ENCODE measurements around a stretch of chr15.

- PRO-cap, 2 experiments, result no peak in any of the 2 experiments
Observed at GRCh38 chr15:32029859-32030198, 486 bp upstream of the CHRNA7 start.

- PRO-cap, 2 experiments, result no peak in any of the 2 experiments
Observed at GRCh38 chr15:32342622-32343256, 60.4 kb downstream of the GOLGA8K start.

GRCh38 chr15:33007146-33007919, 187.2 kb downstream of the FMN1 start:
- PRO-cap, 2 experiments, result peak in 1 of 2 experiments; most common plus-strand start chr15:33007626 (in 1)

DNA sequence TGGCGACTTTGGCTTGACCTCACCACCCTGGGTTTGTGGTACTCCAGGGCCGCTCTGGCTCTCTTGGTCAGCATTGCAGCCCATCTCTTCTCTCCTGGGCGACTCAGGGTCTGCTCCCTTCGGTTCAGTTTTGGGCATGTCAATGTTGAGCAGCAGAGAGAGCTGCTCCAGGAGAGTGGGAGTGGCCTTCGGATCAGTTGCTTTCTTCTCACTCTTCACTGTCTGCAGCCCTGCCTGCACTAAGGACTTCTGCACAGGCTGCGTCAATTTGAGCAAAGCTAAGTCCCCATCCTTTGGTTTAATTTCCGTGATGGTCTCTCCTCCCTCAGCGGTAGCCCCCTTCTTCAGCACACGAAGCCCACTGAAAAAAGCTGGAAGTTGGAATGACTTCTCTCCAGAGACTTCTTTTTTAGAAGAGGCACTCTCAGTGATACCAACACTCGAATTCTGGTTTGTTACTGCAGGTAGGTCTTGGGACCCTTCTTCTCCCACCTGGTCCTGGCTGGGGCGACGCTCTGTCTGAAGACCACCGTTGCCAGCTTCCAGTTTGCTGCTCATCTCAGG, 127.7 kb downstream of the FMN1 start:
- PRO-cap, 2 experiments, result no peak in any of the 2 experiments

- PRO-cap, 2 experiments, result no peak in any of the 2 experiments
Observed at GRCh38 chr15:33148150-33149055, 46.1 kb downstream of the FMN1 start.

- PRO-cap, 2 experiments, result no peak in any of the 2 experiments
Observed at GRCh38 chr15:33152771-33153823, 41.4 kb downstream of the FMN1 start.

DNA sequence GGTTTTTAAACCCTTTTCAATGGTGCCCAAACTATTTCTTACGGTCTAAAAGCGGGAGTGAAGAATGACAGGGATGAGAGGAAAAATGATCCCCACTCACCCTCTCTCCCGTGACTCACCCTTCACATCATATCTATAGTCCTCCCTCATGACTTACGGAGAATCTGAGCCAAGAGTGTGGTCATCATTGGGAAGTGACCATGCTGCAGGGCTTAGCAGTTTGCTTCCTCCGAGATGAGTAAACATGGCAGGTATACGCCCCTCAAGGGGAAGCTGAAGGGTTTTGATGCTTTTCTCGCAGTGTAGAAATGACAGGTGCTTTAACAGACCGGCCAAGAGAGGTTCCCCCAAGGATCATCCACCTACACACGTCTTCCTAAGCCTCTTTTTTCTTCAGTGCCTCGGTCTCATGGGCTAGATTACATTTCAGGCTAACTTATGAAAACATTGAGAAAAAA, 274.1 kb downstream of the RYR3 start:
- PRO-cap, 2 experiments, result no peak in any of the 2 experiments

GRCh38 chr15:34291551-34292013, 46.0 kb downstream of the SLC12A6 start:
- PRO-cap, 2 experiments, result no peak in any of the 2 experiments

GRCh38 chr15:34647776-34648635, 64.6 kb upstream of the GOLGA8B start:
- PRO-cap, 2 experiments, result no peak in any of the 2 experiments

GRCh38 chr15:34986805-34987044, 1.4 kb downstream of the ZNF770 start:
- PRO-cap, 2 experiments, result no peak in any of the 2 experiments

DNA sequence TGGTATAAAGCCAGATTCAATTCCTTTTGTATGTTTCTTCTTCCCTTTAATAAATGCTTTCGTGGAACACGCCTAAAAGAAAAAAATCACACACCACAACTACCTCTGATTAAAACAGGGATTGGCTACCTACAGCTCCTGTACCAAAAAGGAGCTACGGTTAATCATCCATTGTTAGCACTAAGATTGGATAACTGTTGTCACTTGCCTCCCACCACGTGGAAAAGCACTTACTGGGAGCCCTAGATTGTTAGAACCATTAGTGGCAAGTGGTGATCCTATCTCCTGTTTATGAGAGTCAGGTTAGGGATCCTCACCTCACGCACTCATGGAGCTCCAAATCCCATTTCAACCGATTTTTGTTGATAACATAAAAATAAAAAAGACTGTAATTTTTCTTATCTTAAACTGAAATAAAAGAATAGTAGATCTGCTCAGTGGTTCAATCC, 1.0 kb downstream of the ZNF770 start:
- PRO-cap, 2 experiments, result peak in 1 of 2 experiments; most common plus-strand start position 253 of the sequence (in 1)

- PRO-cap, 2 experiments, result no peak in any of the 2 experiments
Observed at GRCh38 chr15:35019449-35019817, 31.3 kb upstream of the ZNF770 start.

DNA sequence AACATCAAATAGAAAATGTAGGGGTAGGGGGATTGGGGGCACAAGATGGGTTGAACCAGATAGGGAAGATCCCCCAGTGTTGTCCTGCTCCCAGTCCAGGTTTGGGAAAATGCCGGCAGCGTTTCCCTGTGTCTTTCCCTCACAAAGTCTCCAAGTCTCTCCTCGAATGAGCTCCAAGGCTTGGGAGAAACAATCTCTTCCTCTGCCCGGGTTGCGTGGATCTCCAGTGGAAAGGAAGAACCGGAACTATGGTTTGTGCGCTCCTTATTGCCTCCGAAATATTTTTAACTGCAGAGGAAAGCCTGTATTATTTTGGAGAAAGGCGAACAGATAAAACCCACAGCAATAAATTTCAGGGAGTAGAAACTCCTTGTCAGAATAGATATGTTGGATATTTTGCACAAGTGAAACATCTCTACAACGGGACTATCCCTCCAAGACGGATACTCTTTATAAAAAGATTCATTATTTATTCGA, 4.1 kb downstream of the NANOGP8 start:
- PRO-cap, 2 experiments, result no peak in any of the 2 experiments

- PRO-cap, 2 experiments, result no peak in any of the 2 experiments
Observed at GRCh38 chr15:35306716-35307038, 221.6 kb upstream of the NANOGP8 start.

DNA sequence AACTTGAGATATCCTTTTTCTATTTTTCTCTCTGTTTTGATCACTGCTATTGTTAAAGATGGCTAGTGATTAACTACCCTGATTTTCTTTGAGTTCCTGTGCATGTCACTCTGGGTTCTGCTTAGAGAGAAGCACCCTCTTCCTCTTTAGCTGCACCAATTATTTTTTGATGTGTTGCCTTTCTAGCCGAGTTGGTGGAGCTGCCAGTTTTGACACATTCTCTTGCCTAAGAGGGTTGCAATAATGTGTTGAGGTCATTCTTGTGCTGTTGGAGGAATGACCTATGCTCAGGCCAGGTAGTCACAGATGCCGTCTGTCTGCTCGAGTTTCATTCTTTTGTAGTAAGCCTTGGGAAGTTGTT, 84.5 kb upstream of the DPH6 start:
- PRO-cap, 2 experiments, result no peak in any of the 2 experiments

- PRO-cap, 2 experiments, result no peak in any of the 2 experiments
Observed at GRCh38 chr15:36449163-36449636, 130.2 kb upstream of the CDIN1 start.

GRCh38 chr15:36882587-36883039, 217.7 kb downstream of the MEIS2 start:
- PRO-cap, 2 experiments, result no peak in any of the 2 experiments

- PRO-cap, 2 experiments, result no peak in any of the 2 experiments
Observed at GRCh38 chr15:36887757-36887992, 212.7 kb downstream of the MEIS2 start.

- PRO-cap, 2 experiments, result peak in 2 of 2 experiments; most common plus-strand start chr15:36888228 (in 1); most common minus-strand start chr15:36888720 (in 1)
Observed at GRCh38 chr15:36887993-36889118, 212.0 kb downstream of the MEIS2 start.

DNA sequence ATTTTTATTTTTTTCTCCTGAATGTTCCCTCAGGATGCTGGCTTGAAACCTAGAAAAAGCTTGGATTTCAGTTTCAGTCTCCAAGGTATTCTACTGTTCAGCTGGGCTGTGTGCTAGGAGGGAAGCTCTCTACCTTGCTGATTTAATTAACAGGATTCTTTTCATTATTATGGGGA, 185.2 kb downstream of the MEIS2 start:
- PRO-cap, 2 experiments, result peak in 1 of 2 experiments; most common plus-strand start position 76 of the sequence (in 1)